NALM6 (cell line): Measurements from ENCODE around the genes ADGRL4, ADGRL2 and RPF1.

GRCh38 chr1:78143224-78143471, 97.4 kb downstream of the GIPC2 start:
- PRO-cap, result bidirectional peak, plus-strand start at chr1:78143353, minus-strand start at chr1:78143312

DNA sequence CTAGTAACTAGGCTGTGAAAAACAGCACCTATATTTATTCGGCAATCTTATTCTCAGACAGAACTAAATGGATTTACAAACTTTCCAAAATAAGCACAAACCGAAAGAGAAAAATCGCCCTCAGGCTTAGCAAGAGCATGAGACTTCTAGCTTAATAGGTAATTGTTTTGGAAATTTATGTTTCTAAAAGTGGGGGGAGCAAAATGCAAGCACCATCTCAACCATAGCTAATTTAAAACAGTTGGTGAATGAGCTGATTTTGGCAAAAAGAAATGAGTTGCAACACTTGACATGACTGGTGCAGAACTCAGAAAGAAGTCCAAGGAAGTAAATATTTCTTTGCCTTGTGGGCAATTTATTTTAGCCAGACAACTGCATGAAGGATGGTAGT, 71.5 kb upstream of the PTGFR start:
- PRO-cap, result no peak

GRCh38 chr1:78476255-78476532, 14.6 kb upstream of the PTGFR start:
- PRO-cap, result no peak

DNA sequence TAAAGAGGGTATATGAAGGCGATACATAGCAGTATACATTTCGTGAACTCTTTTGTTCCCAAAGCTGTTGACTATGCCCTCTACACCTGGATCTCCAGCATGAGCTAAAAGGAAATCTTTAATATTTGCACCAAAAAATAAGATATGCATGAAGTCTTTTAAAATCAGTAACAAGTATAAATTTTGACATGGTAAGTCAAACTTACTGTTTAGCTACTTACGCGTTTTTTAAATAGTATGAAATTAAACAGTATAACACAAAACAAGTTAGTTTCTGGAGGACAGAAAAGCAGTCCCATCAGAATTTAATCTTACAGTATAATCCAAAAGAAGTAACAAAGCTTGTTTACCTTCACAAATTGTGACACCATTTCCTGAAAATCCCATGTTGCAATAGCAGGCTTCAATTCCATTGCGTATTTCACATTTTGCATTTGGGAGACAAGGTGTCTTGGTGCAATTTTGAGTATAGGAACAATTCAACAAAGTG, 1.8 kb downstream of the ADGRL4 start:
- PRO-cap, result no peak

DNA sequence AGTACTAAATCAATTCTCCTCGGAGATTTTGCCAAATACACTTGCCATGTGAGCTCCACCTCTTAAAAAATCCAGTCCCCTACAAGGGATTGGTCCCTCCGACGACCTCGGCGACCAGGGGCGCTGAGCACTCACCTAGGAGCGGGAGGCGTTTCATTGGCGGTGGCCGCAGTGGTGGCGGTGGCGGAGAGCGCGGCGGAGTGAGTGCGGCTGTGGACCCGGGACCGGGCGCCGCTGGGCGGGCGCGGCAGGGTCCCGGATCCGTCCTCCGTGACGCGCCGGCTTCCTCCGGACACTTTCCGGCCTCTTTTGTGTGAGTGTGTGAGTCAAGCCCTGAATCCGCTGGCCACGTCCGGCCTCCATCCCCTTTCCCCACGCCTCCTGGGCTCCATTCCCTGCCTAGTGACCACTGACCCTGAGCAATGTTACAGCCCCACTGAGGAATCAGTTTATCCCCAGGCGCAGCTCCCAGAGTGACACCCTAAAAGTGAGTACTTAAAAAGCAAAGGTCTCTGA, at the start of gene ADGRL4:
ADGRL4 (minus strand) TSS at position 233 of the 516 bp plus-strand sequence.
- PRO-cap, result no peak

DNA sequence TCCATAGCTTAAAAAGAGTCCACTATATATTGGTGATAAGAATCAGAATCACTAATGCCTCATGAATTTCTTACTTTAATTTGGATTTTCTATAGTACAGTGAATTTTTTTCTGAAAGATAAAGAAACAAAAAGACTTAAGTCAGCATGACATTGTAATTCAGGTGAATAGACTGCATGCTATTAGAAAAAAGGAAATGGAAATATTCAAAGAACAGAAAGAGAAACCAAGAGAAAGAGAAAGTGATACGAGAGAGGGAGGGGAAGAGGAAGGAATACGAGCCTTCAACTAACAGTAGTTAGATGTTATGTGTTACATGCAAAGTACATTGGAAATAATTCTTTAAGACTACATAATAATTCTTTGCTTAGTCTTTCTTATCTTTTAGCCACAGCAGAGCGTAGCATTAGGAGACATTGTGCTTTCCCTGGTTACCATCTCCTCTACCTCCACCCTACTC, 46.3 kb upstream of the ADGRL4 start:
- PRO-cap, result unidirectional peak, plus-strand start at position 250 of the sequence

DNA sequence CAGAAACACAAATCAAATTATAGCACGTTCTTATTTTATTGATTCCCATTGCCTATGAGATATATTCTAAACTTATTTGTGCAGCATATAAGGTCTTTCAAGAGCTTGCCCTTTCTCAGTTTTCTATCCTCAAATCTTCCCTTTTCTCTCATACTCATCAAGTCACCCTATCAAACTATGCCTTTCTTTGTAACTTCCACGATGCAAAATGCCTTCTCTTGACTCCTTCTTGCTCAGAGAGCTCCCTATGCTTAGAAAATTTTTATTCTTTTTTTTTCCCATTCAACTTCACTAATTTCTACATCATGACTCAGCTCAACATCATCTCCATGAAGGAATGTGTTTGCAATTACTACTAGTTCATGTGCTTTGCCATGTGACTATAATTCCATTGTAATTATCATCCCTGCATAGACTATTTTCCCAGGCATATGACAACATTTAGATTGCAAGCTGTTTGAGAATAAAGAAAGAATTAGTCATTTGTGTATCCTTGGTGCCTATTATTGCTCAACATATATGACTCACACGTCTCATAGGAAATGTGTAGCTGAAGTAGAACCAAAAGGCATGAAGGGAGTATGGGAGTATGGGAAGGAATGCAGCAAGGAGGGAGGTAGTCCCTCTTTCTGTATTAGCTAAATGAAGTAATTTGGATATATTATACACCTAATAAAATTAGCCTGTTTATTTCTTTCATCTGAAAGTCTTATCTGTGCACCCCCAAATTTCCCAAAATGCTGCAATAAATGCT, 316.6 kb upstream of the ADGRL4 start:
- PRO-cap, result no peak

- PRO-cap, result no peak
Observed at GRCh38 chr1:80750084-80750283, 1050.8 kb upstream of the ADGRL2 start.

DNA sequence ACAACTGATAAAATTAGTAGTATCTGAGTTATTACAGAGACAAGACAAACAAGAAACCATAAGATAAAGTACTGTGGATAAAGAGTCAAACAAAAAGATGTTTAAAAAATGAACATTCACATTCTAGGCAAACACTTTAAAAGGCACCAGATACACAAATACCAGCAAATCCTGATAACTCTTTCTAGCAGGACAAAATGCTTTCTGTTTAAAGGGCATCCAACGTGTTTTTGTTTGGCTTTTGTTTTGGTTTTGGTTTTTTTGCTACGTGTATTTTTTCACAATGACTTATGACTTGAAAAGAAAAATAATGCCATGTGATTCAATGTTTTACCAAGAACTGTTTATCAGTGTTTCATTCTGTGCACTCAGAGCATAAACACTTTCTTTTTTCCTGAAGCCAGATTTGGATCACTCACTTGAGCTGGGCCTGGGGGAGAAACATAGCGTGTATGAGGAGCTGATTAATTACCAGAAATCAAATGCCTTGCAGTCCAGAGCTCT, 642.3 kb upstream of the ADGRL2 start:
- PRO-cap, result no peak

DNA sequence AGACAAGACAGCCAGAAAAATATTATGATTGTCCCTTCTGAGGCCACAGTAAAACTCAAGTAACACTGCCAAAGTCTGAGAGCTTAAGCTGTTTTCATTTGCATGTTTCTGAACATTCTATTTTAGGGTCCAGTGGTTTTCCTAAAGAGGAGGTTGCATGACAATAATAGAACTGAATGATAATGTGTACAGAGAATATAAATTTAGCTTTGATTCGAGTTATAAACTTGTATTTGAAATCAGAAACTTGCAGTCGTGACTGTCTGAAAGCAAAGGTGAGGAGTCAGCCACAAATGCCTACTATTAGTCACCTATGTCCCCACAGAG, 363.1 kb upstream of the ADGRL2 start:
- PRO-cap, result no peak

DNA sequence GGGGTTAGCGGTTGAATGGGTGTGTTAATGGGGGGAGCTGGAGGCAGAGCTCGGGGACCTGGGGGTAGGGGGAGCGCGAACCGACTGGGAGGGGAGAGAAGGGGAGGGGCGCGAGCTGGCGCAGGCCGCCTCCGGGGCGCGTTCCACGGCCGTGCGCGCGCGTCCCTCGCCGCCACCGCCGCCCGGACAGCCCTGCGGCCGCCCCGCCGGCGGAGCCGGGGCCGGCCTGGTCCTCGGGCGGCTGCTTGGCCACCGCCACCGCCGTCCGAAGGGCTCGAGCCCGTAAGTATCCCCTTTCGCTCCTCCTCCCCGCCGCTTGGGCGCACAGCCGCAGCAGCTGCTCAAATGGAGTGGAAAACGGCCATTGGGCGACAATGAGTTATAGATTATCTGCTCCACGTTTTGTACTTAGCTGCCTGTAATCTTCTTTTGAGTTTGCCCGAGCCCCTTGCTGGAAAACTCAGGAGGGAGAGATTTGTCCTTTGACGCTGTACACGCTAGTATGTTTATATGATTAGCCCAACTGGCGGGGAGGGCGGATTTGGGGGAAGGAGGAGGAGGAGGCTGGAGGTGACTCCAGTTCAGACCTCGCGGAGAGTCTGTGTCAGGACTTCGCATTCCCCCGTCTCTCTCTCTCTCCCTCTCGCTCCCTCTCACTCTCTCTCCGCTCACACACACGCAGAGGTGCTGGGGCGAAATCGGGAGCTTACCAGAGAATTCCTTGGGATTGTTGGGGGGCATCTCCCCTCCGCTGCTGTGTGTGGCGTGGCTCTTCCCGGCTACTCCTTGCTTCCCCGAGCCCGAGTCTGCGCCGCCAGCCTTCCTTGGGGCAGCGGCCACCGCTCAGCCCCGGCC, at the start of gene ADGRL2:
ADGRL2 (plus strand) TSS at position 148 of the 855 bp plus-strand sequence.
- PRO-cap, result no peak

GRCh38 chr1:81801642-81802583, 1.2 kb downstream of the ADGRL2 start:
- PRO-cap, result no peak

DNA sequence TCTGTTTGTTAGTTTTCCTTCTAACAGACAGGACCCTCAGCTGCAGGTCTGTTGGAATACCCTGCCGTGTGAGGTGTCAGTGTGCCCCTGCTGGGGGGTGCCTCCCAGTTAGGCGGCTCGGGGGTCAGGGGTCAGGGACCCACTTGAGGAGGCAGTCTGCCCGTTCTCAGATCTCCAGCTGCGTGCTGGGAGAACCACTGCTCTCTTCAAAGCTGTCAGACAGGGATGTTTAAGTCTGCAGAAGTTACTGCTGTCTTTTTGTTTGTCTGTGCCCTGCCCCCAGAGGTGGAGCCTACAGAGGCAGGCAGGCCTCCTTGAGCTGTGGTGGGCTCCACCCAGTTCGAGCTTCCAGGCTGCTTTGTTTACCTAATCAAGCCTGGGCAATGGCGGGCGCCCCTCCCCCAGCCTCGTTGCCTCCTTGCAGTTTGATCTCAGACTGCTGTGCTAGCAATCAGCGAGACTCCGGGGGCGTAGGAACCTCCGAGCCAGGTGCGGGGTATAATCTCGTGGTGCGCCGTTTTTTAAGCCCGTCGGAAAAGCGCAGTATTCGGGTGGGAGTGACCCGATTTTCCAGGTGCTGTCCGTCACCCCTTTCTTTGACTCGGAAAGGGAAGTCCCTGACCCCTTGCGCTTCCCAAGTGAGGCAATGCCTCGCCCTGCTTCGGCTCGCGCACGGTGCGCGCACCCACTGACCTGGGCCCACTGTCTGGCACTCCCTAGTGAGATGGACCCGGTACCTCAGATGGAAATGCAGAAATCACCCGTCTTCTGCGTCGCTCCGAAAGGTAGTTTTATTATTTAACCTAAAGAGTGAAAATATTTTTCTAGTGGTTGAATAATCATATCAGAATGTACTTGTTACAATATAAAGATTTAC, 335.6 kb downstream of the ADGRL2 start:
- PRO-cap, result no peak

GRCh38 chr1:84077213-84078375, 66.5 kb upstream of the PRKACB start:
- PRO-cap, result no peak

- PRO-cap, result no peak
Observed at GRCh38 chr1:84164110-84165102, 20.3 kb downstream of the PRKACB start.

- PRO-cap, result no peak
Observed at GRCh38 chr1:84253697-84254316, 47.7 kb upstream of the SAMD13 start.

DNA sequence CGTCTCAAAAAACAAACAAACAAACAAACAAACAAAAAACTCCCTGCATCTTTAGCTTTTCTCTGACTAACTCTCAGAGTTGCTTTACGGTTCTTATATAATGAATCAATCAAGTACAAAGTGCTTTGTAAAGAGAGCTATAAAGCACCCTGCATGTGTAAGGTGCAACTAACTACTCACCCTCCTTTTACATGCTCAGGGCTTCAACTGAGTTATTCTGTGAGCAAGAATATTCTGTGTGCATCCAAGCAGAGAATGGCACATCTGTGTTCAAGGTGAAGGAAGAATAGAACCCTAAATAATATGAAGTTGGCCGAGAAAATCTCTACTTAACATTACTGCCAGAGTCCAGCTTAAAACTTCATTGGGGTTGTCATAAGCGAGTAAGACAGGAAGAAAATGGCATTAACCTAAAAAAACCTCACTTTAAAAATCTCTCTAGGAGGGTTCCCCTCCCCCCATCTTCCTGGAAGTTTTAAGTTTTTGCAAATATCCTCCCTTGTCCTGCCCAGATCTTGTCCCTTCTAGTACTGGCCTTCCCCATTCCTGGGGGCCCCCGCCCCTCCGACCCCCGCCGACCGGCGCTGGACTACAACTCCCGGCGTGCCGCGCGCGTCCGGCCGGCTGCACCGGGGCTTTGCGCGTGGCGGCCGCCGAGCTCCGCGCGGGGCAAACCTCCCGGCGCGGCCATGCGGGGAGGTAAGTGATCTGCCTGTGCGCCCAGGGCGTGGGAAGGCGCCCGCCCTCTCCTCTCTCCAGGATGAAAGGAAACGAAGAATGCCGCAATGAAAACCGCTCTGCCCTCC, 3.4 kb upstream of the SAMD13 start:
- PRO-cap, result bidirectional peak, plus-strand start at position 672 of the sequence, minus-strand start at position 586 of the sequence

DNA sequence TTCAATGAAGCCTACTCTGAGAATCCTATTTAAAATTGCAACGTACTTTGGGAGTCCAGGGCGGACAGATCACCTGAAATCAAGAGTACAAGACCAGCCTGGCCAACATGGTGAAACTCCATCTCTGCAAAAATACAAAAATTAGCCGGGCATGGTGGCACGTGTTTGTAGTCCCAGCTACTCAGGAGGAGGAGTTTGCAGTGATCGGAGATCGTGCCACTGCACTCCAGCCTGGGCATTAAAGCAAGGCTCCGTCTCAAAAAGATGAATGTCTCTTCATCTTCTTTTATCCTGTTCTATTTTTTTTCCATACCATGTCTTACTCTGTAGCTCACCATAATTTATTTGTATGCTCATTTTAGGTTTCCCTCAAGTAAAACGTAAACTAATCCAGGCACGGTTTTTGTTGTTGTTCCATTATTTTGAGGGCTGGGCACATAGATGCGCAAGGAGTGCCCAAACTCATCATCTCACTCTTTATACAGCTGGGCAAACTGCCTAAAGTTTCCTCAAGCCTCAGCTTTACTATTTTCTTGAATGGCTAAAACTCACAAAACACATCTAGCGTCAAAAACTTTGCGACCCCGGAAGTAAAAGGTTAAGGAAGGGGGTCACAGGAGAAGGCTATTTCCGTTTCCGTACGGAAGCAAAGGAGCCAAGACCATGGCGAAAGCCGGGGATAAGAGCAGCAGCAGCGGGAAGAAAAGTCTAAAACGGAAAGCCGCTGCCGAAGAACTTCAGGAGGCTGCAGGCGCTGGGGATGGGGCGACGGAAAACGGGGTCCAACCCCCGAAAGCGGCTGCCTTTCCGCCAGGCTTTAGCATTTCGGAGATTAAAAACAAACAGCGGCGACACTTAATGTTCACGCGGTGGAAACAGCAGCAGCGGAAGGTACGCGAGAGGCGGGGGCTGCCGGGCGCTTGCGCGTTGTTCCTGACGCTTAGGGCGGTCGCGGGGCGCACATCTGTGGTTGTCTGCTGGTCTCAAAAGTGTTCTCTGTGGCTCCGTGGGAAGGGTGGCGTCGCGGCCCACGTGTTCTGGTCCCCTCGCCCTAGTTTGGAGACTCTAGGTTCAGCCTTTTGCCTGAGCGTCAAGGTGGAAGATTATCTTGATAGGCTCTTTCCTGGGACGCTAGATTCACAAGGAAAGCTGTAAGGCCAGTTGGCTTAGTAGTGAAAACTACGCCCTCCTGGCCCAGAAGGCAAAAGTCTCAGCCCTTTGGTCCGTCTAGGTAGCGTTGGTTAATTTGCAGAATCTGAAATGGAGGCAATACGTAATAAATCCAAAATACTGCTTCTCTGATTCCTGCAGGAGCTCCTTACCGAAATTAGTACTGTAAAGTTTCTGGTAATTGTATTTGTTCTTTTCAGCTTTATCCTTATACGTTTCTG, at the start of gene RPF1:
RPF1 (plus strand) TSS at position 648 of the 1,391 bp plus-strand sequence.
- PRO-cap, result bidirectional peak, plus-strand start at position 649 of the sequence, minus-strand start at position 596 of the sequence; bidirectional peak, plus-strand start at position 992 of the sequence, minus-strand start at position 893 of the sequence

DNA sequence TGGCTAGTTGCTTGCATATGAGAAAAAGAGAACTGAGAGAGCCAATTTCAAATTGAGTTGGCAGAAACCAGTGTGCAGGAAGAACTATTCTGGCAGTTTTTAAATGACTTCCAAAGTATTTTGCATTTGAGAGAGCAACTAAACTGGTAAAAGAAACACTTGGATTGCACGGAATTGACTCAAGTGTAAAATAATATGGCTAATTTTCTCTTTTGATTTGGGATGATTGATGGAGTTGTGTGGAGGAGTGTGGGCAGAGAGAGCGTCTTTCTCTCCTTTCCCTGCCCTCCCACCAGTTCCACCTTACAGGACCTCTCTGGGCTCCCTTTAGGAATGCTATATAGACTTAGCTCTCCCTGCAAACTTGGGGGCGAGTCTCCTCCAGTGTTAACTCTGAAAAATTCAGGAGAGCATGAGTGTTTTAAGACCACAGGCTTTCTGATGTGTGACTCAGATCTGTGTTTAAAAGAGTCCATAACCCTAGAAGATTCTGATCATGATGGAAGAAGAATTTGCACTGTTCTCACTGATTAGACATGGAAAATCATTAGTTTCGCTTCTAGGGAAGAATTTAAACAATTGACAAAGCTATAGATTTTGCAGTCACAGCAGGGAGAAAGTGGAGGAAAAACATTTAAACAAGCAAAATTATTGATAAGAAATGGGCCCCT, 24.8 kb upstream of the CTBS start:
- PRO-cap, result no peak

- PRO-cap, result no peak
Observed at GRCh38 chr1:84632703-84633098, 57.6 kb downstream of the SSX2IP start.